Osteoblast (primary cell): ENCODE measurements around a stretch of chr9.

GRCh38 chr9:41006580-41007615 lies 121.6 kb downstream of the FOXD4L6 start:
- CAGE, long polyA plus RNA = no peak
- RRBS = no CpG with 5 or more reads among the region's 19 CpGs

GRCh38 chr9:41237348-41237856 lies 48.3 kb upstream of the ZNG1F start:
- CAGE, long polyA plus RNA = no peak
- RRBS = no CpG with 5 or more reads among the region's 33 CpGs

DNA sequence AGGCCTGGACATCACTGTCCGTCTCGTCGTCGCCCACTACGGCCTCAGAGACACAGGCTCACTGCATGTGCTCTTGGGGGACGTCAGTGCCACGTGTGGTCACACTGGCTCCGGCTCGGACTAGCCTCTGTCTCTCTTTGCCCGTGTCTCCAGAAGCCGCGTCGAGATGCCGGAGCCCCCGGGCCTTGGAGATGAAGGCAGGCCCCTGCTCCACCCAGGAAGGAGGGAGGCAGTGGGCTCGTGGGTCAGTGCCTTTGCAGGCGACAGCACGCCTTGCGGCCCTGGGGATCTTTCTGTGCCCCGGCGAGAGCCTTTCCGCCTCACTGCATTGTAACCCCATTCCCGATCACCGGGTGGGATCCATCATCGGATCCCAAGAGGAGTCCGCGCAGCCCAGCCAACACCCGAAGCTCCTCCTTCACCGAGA lies 169.1 kb upstream of the ZNG1F start:
- CAGE, long polyA plus RNA = no peak
- RRBS = no CpG with 5 or more reads among the region's 29 CpGs

DNA sequence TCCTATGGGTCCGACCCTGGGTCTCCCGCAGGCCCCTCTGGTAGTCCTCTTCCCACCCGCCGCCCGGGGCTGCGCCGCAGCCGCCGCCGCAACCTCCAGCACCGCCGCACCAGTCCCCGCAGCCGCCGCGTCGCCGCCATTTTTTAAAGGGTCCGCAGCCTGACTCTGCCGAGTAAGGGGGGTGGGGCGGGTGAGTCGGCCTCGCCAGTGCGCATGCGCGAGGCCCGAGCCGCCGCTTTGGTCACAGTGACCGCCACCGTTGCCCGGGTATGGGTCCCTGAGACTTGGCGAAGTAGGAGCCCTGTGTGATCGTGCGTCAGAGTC lies 169.5 kb upstream of the ZNG1F start:
- CAGE, long polyA plus RNA = no peak
- RRBS = no CpG with 5 or more reads among the region's 35 CpGs

DNA sequence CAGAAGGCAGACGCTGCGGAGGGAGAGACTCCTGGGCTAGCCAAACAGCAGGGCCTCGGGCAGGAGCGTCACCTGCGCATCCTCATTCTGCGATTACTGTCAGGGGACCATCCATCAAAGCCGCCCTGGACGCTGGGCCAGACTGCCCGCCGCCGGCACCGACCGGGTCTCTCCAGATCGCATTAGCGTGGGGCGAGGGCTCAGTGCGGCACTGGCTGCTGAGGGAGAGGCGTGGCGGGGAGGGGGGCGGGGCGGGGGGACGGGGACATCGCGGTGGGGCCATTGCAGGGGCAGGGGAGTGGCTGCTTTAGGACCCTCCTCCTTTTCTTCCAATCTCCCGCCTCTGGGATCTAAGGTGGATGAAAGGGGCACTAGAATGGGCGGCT lies 465.7 kb downstream of the CNTNAP3B start:
- CAGE, long polyA plus RNA = no peak
- RRBS = no CpG with 5 or more reads among the region's 26 CpGs

- CAGE, long polyA plus RNA = no peak
- RRBS = no CpG with 5 or more reads among the region's 44 CpGs
These were observed 664.1 kb downstream of the SPATA31A7 start for GRCh38 chr9:61853924-61854405.

DNA sequence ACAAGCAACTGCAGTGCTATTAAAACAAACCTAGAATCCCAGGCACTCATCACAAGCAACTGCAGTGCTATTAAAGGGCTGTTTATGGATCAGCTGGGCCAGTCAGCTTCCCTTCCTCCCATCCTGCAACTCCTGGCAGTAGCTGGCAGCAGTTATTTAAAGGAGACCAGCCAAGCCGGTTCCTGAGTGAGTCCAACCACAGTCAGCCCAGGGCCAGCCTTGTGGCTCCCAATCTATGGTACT lies 1673.5 kb downstream of the SPATA31A7 start:
- CAGE, long polyA plus RNA = no peak
- RRBS = no CpG with 5 or more reads among the region's 1 CpG

DNA sequence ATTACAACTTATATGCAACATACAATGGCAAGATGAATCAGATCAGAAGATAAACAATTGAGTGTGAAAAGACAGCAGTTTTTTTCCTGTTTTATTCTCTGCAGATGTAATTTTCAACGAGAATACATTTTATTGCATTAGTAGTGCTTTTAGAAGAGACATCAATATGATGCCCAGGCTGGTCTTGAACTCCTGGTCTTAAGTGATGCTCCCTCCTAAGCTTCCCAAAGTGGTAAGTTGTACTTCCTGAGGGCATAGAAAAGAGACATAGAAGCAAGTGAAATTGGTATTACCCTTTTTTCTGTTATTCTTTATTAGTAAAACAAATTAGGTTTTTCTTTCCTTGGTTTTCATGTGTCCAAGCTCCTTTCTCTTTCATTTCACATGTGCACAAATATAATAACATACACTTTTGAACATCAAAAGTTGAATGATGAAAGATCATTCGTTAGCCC lies 1759.3 kb downstream of the SPATA31A7 start:
- CAGE, long polyA plus RNA = no peak
- RRBS = no CpG with 5 or more reads among the region's 2 CpGs

DNA sequence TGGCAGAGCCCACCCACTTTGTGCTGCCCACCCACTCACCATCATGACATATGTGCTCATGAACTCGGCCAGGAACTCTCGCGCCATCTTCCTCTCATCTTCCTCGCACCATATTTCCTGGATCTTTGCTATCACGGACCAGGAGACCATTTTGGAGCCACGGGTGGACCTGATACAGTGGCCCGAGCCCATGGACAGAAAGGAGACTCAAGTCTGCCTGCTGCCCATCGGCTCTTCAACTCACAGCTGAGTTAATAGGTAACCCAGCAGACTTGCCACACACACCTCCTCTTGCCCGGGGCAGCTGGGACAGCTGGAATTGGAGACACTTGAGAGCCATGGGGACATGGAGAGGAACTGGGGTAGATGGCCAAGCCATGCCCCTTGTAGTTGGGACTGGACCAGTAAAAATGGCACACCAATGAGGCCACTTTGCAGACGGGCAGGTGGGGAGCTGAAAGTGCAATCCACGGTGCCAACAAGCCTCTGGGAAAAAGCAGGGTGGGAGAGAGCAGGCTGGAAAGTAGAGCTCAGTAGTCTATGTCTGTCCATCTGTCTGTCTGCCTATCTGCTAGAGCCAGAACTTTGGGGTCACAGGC lies 1958.2 kb downstream of the FOXD4L5 start:
- CAGE, long polyA plus RNA = no peak
- RRBS = no CpG with 5 or more reads among the region's 11 CpGs

DNA sequence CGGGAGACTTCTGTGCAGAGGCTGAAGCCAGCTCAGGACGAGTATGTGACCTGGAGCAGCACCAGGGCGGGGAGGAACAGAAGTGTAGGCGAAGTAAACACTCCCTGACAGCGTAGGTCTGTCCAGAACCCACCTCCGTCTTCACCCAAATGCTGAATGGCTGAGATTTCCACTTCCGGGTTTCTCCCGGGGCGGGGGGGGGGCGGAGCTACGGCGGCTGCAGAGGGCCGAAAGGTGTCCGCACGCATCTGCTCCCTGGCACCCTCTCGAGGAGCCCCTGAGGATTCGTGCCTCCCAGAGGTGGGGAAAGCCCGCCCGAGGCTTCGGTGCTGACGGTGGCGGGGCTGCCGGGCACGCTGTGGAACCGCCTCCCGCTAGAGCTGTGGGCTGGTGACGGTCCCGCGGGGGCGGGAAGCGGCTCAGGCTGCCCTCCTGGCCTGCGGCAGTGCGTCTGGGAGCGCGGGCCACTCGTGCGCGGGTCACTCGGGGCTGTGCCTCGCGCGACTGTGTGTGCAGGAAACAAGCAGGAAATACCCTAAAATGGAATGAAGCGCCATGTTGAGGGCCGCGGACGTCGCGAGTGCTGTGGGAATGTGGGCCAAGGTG lies 1425.4 kb downstream of the FOXD4L5 start:
- CAGE, long polyA plus RNA = no peak
- RRBS = no CpG with 5 or more reads among the region's 48 CpGs

DNA sequence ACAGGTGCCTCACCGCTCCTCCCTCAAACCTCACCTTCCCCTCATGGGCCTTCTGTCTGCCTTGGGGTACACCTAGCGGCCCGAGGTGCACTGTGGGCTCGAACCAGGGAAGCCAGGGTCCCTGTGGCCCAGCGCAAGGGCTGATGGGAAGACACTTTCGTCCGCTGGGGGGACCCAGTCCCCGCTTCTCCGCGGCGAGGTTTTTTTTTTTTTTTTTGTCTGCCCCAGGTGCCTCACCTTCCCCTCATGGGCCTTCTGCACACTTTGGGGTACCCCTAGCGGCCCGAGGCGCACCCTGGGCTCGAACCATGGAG lies 528.5 kb downstream of the FOXD4L4 start:
- CAGE, long polyA plus RNA = no peak
- RRBS = no CpG with 5 or more reads among the region's 15 CpGs

GRCh38 chr9:67711297-67711776 lies 147.4 kb upstream of the ANKRD20A1 start:
- CAGE, long polyA plus RNA = no peak
- RRBS = no CpG with 5 or more reads among the region's 35 CpGs

DNA sequence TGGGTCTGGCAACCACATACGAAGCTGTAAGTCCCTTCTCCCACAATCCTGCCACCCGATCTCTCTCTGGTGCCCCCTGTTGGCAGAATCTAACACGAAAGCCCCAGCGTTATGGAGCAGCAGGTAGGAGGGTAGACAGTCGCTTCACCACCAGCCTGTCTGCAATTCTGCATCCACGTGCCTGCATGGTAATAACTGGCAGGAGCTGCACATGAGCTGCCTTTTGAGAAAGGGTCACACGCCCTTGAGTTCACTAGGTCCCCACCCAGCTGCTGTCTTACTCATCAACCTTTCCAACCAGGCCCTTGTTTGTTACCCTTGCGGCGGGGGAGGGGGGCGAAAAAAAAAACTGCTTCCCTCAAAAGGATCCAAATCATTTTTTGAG lies 19.5 kb upstream of the TMEM252 start:
- CAGE, long polyA plus RNA = no peak
- RRBS = no CpG with 5 or more reads among the region's 10 CpGs

DNA sequence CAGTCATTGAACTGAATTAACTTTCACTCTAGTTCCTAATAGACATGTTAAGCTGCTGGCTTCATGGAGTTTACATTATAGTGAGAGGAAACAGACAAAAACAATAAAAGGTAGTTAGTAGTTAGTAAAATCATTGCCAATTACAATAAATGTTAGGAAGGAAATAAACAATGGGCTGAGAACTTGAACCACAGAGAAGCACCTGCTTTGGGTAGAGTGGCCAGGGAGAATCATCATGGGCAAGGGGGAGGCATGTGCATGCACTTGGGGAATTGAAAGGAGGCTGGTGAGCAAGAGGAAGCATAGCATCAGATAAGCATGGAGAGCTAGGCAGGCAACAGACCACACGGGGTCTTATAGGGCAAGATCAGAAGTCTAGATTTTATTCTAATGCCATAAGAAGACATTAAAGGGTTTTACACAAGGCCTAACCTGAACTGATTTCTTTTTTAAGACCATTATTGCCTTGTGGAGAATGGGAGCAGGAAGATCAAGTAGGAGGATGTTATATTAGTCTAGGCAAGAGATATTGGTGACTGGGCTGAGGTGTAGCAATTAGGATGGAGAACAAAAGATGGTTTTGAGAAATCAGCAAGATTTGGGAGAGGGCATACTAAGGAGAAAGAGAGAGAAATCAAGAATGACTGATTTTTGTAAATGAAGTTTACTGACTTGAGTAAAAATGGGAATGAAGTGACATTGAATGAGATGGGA lies 18.6 kb downstream of the PABIR1 start:
- CAGE, long polyA plus RNA = no peak
- RRBS = no CpG with 5 or more reads among the region's 1 CpG

DNA sequence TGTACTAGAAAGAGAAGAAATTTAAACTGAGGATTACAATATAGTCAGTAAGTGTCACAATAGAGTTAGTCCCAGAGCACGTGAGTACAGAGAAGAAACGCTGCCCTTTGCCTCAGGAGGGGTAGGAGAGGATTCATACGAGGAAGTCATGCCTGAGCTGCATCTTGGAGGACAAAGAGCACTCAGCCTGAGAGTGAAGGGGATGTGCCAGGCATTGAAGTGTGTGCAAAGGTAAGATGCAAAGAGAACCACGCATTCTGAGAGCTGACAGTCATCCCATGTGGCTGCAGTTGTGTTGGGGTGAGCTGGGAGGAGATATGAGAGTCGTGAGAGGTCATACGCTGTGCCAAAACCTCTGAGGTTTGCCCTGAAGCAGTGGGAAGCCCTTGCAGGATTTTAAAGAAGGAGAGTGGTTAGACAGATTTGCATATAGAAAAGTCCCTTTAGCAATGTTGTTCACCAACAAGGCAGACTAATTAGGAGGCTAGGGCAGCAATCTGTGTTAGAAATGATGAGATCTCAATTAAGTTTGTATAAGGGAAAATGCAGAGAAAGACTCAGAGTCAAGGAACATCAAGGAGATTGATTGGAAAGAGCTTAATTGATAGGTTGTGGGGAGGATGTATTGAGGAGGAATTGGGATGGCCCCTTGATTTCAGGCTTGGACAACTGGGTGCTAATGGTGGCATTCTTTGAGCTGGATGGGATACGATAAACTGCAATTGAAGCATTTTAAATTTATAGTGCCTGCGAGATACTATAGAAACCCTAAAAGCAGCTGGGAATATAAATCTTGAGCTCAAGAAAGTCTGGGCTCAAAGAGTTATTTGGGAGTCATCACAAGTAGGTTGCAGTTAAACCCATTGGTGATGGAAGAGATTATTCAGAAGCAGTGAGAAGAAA lies 22.9 kb downstream of the PABIR1 start:
- CAGE, long polyA plus RNA = no peak
- RRBS = no CpG with 5 or more reads among the region's 8 CpGs

- CAGE, long polyA plus RNA = no peak
- RRBS = no CpG with 5 or more reads among the region's 11 CpGs
These were observed 92.2 kb downstream of the PABIR1 start for GRCh38 chr9:68871778-68872738.

DNA sequence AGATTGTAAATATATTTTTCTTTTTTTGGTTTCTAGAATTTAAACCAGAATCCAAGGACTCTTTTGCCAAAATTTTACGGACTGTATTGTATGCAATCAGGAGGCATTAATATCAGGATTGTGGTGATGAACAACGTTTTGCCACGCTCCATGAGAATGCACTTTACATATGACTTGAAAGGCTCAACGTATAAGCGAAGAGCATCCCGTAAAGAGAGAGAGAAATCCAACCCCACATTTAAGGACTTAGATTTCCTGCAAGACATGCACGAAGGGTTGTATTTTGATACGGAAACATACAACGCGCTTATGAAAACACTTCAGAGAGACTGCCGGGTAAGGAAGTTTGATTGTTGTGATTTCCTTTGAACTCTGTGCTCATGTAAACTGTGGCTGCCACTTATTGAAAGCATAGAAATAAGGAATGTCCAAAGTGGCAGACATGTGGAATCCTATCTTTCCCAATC lies 114.5 kb downstream of the PABIR1 start:
- CAGE, long polyA plus RNA = no peak
- RRBS = no CpG with 5 or more reads among the region's 11 CpGs

- CAGE, long polyA plus RNA = no peak
- RRBS = no CpG with 5 or more reads among the region's 4 CpGs
These were observed 24.4 kb downstream of the TJP2 start for GRCh38 chr9:69198484-69198832.

DNA sequence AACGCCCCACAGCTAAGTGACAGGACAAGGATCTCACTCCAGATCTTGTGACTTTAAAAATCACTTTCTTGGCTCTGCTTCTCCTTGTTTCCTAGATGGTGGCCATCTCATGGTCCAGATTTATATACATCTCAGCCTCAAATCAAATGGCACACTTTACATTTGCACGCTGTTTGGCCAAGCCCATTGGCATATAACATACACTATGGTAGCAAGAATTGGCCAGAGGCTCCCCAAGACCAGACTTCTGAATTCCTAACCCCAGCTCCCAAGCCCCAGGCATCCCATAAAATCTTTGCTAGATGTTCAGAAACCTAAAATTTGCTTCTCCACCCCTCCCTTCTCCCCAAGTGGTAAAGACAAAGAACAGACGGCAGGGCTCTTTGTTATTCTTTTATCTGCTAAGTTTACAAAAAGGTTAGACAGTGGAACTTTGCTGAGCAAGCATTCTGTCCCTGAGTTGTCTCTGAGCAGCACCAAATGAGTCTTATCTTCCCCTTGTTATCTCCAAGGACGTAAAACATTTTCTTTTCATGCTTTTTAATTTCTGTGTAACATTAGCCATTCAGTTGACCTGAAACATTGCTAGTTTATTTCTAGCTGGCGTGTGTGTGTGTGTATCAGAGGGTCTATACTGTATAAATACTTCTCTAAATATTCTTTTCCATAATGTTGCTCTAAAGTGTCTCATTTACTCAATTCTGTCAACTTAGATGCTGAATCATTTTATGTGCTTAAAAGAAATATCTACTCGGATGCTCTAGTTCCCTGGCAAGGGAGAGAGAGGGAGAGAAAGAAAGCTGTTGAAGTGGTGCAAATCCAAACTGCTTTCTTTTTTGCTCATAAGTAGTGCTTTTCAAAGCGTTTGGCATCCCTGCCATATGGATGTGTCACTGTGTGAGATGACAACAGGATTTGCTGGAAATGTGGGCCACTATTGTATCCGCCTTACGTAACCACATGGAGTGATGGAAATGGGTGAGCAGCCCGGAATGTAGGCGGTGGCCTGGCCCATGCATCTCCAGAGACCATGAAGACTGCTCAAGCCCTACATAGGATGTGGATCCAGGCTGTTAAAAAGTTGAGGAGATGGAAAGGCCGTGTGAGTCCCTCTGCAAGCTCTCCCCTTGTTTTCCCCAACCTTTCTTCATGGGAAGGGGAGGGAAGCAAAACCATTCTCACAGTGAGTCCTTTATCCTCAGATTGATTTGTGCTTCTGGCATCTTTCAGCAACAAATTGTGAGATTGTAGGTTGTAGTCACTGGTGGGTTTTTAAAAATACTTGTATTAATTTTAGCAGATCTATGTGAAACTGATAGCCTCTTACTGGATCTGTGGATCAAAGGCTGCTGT lies 30.5 kb downstream of the TJP2 start:
- CAGE, long polyA plus RNA = no peak
- RRBS = no CpG with 5 or more reads among the region's 12 CpGs

- CAGE, long polyA plus RNA = no peak
- RRBS = no CpG with 5 or more reads among the region's 7 CpGs
These were observed 33.3 kb downstream of the TJP2 start for GRCh38 chr9:69207338-69207914.